Peritoneum (tissue), 1 donor: Measurements from ENCODE around the genes ODF3B, ARSA and ACR.

DNA sequence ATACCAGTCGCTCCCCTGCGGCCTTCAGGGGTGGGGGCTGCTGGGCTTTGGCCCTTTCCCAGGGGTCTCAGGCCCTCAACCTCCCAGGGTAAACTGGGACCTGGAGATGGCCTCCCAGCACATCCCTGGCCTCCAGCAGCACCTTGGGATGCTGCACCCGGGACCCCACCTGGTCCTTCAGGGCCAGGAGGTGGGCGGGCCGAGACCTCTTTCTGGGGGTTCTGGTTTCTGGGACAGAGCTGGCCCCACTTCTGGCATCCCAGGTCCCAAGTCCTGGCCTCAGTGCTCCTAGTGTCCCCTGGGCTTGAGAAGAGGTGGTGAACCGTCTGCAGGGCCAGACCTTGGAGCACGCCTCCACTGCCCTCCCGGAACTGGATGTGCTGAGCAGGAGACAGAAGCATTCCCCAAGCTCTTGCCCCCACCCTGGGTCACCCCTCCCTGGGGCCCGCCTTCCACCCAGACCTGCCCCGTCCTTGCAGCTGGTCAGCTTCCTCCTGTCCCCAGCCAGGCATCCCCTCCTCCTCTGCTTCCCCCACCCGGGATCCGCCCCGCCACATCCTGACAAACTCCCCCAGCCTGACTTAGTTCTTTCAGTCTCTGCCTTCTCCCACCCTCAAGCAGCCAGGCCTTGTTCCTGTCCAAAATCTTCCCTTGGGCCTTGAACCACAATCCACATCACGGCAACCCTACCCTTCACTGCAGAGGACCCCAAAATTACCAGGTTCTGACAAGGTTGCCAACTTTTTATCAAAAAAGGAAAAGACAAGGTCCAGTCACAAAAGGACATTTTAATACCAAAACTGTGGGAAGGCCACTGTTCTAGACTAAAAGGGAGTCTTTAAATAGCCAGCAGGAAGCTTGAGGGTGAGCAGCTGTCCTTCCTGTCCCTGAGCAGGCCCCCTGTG, 1.1 kb upstream of the PLXNB2 start:
- PRO-cap: bidirectional peak, plus-strand start at position 593 of the sequence, minus-strand start at position 371 of the sequence

DNA sequence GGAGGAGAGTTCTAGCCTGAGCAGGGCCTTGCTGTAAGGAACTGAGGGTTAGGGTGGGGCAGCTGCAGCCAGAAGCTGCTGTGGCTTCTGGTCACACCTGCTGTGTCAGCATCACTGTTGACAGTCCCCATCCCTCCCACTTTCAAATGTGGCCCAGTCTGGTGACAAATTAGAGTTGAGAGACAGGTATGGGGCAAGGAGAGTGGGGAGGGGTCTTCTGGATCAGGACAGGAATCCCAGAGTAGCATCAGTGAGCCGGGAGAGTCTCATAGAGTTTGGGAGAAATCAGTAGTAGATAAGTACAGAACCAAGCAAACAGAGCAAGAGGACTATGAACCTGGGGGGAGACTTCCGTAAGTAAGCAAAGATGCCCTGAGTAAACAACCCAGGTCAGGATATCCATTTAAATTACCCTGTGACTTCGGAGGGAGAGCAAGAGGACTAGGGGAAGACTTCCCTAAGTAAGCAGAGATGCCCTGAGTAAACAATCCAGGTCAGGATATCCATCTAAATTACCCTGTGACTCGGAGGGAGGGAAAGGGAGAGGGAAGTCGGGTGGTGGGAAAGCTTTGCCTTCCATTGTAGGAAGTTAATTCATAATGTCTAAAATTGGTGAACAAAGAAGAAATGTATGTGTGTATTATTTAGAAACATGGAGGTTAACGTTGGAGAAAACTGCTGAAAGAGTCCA, 53.8 kb downstream of the PPP6R2 start:
- PRO-cap: no peak

DNA sequence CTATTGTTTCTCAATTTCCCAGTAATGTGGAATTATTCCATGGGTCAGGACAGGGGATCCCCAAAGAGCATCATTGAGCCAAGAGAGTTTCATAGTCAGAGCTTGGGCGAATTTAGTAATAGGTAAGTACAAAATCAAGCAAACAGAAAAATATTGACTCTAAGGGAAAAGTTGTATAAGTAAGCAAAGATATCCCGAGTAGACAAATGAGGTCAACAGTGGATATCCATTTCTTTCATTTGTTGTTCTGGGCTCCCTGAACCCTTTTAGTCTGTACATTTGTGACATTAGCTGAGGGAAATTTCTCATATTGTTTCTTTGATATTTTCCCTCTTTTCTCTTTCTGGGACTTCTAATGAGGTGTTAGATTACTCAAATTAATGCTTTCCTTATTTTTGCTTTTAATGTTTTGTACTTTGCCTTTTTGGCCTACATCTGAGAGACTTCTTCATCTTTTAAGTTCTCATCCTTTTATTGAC, 57.5 kb downstream of the PPP6R2 start:
- PRO-cap: no peak

DNA sequence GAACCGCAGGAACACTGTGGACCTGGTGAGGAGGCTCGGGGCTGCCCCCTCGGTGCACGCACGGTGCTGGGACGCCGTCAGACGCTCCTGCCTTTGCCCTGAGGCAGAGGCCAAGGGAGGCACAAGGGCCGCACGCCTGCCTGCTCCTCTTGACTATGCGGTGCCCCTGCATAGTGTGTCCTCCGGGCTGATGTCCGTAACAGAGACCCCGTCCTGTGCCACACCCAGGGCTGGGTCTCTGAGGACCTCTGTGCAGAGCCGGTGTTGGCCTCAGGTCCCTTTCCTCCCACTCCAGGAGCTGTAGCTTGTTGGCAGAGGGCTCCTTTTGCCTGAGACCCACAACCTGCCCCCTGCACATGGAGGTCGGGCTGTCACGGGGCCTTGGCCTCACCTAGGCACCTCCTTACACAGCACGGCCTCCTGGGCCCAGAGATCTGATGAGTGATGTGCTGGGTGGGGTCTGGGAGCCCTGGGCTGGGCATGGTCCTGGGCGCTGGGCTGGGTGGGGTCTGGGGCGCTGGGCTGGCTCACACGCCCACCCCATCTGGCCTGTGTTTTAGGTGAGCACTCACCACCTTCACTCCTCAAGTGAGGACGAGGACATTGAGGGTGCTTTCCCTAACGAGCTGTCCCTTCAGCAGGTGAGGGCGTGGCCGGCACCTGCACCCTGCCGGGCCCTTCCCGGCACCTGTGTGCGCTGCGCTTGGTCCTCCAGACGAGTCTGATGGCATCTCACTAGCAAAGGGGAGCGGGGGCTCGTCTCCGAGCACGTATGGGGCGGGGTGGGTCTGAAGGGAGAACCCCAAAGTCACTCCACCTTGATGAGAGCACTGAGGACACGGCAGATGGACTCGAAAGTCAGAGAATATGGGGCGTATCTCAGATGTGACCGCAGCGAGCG, 38.2 kb downstream of the SBF1 start:
- PRO-cap: no peak

DNA sequence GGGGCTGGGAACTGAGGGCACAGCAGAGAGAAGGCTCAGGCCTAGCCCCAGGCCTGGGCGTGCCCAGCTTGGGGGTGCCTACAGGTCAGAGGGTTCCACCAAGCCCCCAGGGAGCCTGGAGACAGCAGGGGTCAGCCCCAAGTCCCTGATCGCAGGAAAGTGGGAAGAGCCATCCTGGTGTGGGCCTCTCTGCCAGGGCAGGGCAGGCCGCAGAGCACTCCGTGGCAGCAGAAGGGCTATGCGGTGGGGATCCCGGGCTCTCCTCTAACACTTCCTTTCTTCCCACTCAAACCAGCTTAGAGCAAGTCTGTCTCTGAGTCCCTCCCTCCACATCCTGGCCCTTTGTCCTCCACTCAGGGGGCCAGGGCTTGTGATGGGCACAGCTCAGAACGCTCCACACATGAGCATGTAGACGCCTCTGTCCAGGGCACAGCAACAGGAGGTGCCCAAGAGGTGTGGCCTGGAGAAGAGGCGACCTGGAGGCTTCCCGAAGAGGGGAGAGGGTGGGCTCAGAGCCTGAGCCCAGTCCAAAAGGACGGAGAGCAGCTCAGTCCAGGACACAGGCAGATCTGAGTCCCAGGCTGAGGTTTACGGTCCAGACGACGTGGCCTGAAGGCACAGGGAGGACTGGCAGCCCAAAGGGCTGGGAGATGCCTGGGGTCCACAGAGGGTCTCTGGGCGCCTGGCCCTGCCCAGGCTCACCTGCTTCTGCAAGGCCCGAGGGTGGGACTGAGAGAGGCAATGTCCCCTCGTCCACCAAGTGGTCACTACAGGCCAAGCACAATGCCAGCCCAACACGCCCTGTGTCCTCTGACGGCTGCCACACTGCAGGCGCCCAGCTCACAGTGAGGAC, 17.5 kb downstream of the SBF1 start:
- PRO-cap: no peak

GRCh38 chr22:50462800-50463655, 11.8 kb downstream of the SBF1 start:
- PRO-cap: no peak

DNA sequence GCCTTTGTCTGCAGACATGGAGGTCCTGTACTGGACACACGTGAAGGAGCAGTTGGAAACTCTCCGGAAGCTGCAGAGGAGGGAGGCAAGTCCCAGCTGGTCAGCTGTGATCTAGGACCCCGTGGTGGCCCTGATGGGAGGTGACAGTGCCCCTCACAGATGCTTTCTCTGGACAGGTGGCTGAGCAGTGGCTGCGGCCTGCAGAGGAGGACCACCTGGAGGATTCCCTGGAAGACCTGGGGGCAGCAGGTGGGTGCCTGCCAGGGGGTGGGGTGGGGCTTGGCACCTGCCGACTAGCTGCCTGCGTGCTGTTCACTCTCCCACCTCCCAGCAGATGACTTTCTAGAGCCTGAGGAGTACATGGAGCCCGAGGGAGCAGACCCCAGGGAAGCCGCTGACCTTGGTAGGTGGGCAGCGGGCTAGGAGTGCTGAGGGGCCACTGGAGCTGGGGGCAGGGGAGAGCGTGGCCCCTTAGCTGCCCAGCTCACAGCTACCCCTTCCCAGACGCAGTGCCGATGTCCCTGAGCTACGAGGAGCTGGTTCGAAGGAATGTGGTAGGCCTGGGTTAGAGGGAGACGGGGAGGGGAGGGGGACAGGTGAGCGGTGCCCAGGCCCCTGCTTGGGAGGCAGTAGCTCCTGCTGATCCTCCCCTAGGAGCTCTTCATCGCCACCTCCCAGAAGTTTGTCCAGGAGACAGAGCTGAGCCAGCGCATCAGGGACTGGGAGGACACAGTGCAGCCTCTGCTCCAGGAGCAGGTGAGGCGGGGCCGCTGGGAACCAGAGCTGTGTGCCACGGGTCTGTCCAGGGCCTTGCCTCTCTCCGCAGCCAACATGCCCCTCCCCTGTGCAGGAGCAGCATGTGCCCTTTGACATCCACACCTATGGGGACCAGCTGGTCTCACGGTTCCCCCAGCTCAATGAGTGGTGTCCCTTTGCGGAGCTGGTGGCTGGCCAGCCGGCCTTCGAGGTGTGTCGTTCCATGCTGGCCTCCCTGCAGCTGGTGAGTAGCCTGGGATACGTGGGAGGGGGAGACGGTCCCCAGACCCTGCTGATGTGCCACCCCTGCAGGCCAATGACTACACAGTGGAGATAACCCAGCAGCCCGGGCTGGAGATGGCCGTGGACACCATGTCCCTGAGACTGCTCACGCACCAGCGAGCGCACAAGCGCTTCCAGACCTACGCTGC, 2.8 kb downstream of the SCO2 start:
- PRO-cap: no peak

DNA sequence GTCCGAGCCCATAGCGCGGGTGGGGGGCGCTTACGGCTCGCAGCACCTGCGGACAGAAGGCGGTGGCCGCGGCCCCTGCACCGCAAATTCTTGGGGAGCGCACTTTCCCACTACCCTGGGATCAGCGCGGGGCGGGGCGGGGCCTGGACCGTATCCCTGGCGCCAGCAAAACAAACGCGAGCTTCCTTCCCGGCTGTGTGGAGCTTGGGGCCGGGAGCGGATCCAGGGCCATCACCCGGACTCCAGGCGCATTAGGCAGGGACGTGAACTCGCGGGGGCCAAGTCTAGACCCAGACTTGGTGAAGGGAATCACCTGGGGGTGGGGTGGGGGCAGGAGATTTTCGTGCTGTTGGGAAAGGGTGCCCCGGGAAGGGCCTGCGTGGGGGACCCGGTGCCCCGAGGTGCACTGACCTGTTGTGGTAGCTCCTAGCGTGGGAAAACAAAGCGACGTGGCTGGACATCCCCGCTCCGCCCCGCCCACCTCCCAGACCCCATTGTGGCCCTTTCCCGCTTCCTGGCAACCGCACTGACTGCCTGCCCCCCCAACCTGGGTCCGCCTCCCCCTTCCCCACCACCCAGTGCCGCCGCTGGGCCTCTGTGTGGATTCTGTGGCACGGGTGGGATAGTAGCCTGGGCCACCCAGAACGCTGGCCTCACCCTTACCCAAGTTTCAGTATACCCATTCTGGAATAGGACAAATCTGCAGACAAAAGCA, at the start of gene ODF3B:
ODF3B (minus strand) TSS at position 433 of the 715 bp plus-strand sequence.
- PRO-cap: no peak

- PRO-cap: no peak
Measured at GRCh38 chr22:50627815-50628496, at the start of gene ARSA. Gene ARSA, minus strand, starts transcription at chr22:50628152.

DNA sequence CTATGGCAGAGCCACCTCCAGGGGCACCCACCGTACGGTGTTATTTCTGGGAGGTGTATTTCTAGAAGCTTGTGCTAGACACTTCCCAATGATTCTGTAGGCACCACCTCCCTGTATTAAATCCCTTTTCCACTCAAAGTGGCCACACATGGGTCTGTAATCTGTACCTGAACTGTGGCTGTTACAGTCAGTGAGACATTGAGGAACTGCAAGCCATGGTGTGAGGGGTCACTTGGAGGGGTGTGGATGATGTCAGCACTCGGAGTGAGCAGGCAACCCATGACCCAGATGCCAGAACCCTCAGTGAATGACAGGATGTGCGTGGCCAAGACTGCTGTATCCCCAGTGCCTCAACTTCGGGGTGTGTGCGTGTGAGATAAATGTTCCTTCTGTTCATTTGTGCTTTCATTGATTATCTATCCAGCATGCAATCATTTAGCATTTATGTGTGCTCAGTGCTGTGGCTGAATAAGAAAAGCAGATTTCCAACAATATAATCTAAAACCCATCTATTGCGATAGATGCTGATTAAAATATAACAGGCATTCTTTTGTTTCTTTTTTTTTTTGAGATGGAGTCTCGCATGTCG, 30.0 kb upstream of the ARSA start:
- PRO-cap: no peak

GRCh38 chr22:50704519-50705256, 33.3 kb upstream of the ACR start:
- PRO-cap: no peak

DNA sequence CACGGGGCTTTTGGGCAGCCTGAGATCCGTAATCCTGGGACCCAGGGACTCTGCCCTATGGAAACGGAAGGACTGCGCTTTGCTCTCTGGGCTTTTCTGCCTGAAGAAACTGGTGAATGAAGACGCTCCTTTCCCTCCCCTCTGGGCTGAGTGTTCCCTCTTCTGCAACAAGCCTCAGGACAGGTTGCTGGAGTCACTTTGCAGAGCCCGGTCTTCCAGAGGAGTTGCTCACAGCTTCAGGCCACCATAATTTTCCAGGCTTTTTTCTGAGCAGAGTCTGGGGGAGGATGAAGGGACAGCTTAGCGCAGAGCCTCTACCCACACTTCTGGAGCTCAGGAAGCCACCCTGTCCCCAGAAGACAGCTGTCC, 28.5 kb upstream of the ACR start:
- PRO-cap: no peak

DNA sequence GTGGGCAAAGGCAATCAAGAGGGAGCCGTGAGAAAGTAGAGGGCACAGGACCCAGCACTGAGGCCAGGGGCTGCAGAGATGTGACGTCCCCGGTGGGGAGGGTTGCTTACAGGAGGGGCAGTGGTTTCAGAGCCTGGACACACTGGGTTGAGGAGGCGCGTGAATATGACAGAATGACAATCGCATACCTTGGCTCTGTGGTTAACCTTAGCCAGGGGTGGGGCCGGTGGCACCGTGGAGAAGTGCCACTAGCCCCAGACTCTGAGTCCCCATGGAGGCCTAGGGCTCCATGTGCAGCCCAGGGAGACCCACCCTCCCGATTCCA, 3.7 kb upstream of the ACR start:
- PRO-cap: no peak

DNA sequence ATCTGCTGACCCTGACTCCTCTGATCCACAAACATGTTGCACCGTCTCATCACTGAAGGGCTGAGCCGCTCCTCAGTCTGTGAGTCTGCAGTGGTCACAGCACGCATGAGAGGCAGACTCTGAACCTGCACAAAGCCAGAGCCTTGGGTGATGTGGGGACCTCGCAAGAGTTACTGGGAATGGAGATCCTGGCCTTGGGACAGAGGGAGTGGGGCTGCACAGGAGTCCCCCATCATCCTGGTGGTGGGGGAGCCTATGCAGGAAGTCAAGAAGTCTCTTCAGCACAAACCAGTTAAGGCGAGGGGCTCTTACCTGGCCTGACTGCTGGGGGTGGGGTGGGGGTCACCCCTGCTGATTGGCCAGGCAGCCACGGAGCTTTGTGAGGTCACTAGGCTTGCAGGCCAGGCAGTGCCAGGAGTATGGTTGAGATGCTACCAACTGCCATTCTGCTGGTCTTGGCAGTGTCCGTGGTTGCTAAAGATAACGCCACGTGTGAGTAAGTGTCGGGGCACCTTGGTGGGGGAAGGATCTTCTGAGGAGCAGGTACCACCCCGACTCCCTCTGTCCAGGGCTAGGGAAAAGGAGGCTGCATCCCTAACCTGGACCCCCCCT, at the start of gene ACR:
ACR (plus strand) TSS at position 388 of the 612 bp plus-strand sequence.
- PRO-cap: no peak

GRCh38 chr22:50806744-50807425, 23.4 kb upstream of the RABL2B start:
- PRO-cap: no peak